Mesenchymal stem cell of adipose (primary cell): Measurements from ENCODE around the genes ATN1, LPCAT3, C1RL, CLSTN3 and ACSM4.

GRCh38 chr12:6551432-6552615, 4.0 kb downstream of the IFFO1 start:
- CAGE, long polyA plus RNA: no peak

DNA sequence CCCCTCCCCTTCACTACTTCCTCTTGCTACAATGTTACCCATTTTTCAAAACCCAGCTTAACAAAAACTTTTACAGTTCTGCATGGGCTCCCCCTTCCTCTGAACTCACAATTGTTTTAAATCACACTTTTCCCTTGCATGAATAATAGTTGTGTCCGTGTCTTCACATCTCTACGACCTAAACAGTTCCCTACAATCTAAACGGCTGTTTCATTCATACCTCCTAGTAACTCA, 705 bp downstream of the NOP2 start:
- CAGE, long polyA plus RNA: no peak

DNA sequence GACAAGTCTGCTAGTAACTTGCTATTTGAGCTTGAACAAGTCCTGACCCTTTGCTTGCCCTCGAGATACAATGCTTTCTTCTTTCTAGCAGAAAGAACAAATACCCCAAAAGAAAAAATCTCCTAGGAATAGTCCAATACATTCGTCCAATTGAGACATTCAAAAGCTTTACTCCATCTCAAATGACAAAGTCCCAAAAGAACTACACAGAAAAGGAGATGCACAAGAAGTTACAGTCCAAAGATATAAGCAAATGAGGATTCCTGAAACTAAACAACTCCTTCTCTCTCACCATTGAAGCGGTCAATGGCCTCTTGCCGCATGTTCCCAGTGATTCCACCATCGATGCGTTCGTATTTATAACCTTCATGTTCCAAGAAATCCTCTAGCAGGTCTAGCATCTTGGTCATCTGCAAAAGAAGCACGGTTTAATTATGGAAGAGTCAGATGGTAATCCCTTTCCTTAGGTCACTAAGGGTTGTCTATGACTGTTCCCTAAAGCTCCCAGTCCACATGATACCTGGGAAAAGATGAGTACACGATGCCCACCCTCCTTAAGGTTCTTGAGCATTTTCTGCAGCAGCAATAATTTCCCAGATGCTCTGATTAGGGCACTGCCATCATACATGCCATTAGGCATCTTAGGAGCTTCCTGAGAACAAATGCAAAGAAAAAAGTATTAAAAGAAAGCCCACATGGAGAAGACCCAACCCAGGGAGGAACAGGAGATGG, 15.8 kb downstream of the CHD4 start:
- CAGE, long polyA plus RNA: no peak

GRCh38 chr12:6646832-6647070, 481 bp downstream of the ACRBP start:
- CAGE, long polyA plus RNA: no peak

GRCh38 chr12:6689649-6690019, 459 bp upstream of the ZNF384 start:
- CAGE, long polyA plus RNA: no peak

DNA sequence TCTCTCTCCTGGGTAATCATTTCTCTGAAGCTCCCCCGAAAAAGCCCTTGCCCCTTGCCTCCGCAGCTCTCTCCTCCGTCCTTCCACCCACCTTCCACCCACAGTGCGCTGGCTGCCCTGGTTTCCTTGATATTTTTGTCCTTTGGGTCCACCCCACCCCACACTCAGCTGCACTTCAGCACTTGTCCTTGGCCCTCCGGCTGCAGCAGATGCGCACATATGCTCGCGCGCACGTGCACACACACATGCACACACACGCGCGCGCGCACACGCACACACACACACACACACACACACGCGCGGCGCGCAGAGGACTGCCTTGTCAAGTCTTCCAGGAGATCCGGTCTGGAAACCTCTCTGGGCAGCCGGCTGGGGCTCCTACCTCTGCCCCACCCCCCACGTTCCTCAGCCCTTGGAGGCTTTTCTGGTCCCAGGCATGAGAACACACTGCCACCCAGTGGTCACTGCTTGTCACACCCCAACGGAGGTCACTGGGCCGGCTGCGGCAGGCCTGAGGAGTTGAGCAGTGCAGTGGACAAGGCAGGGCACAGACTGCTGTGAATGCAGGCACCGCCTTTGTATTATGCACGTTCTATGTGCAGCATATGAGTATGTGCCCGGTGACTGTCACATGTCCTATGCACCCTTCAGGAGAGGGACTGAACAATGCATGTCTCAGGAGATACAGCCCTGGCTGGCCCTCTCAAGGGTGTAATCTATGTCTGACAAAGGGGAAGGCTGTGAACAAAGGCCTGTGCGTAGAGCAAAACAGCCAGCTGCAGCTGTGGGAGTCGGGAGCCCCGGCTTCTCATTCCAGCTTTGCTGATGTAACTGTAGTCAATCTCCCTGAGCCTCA, 6.6 kb downstream of the LAG3 start:
- CAGE, long polyA plus RNA: no peak

GRCh38 chr12:6786439-6787337, 2.6 kb upstream of the CD4 start:
- CAGE, long polyA plus RNA: no peak

DNA sequence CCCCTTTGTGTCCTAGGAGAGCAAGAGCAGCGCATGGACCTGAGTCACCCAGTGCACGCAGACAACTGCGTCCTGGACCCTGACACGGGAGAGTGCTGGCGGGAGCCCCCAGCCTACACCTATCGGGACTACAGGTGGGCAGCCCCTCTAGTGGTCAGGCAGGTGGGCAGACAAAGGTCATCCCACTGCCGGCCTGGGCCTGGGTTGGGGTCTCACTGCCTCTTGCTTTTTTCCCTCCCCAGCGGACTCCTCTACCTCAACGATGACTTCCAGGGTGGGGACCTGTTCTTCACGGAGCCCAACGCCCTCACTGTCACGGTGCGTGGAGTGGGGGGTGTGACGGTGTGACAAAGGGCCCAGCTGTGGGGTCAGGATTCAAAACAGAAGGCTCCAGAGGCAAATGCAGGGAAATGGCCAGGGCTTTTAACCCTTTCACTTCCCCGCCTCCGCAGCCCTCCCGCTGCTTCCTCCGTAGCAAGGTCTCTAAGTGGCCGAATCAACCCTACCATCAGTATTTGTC, 2.9 kb upstream of the GNB3 start:
- CAGE, long polyA plus RNA: no peak

DNA sequence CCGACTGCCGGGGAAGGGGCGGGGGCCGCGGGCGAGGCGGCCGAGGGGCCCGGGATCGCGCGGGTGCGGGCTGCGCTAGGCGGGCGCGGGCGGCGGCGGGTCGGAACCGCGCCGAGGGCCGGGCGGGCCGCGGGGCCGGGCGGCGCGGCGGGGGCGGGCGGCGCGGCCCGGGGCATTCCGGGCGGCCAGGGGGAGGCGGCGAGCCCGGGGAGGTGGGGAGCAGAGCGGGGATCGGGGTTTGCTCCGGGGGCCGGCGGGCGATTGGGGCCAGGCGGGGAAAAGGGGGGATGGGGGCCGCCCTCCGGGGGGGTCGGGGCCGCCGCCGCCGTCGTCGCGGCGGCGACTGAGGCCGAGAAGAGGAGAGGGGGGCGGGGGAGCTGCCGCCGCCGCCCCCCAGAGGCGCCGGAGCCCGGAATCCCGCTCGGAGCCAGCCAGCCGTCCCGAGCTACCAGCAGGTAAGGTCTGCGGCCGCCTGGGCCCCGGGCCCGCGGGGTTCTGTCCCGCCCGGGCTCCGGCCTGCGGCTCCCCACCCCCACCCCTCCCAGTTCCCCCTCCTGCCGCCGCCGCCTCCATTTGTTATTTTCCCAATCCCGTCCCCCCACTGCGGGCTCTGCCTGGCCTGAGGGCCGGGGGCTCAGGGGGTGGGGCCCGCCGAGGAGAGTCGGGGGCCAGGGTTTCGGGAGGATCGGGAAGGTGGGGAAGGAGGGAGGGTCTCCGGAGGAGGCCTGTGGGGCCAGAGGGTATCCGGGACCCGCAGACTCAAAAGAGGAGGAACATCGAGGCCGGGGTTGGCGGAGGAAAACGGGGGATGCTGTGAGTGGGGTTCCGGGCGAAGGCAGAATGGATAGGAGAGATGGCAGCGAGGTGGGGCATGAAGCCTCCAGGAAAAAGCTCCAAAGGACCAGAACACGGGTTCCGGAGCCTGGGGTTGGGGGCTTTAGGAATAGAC, at the start of gene ATN1:
Gene ATN1 (plus strand): TSS at position 30 of the 949 bp plus-strand sequence.
- CAGE, long polyA plus RNA: no peak

DNA sequence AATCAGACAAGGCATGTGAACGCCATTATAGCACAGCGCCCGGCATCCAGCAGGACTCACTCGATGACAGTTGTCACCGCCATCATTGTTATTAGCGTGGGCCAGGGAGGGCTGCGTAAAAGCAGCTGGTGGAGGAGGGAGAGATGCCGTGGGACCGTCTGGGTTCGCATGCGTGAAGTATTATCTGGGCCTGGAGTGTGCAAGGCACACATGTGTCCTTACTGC, 315 bp upstream of the PTPN6 start:
- CAGE, long polyA plus RNA: no peak

DNA sequence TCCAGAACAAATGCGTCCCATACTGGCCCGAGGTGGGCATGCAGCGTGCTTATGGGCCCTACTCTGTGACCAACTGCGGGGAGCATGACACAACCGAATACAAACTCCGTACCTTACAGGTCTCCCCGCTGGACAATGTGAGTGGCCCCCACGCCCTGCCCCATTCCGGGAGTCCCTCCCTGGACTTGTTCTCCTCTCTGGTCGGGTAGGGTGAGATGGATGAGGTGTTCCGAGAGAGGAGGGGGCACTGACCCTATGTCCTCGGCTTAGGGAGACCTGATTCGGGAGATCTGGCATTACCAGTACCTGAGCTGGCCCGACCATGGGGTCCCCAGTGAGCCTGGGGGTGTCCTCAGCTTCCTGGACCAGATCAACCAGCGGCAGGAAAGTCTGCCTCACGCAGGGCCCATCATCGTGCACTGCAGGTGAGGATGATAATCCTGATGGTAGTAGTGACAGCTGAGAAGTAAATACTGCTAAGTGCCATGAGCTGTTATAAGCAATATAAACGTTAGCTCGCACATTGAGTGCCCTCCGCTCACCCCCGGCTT, 6.6 kb downstream of the PTPN6 start:
- CAGE, long polyA plus RNA: no peak

DNA sequence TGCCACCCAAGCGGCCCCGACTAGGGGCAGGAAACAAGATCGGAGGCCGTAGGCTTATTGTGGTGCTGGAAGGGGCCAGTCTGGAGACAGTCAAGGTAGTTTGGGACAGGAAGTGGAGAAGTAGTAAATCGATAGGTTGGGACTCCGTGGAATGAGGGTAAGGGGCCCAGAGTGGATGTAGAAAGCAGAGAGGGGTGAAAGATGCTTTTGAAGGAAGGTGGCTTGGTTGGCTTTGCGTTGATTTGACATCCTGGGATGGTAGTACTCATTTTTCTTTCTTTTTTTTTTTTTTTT, 231 bp downstream of the EMG1 start:
- CAGE, long polyA plus RNA: no peak

- CAGE, long polyA plus RNA: no peak
Measured at GRCh38 chr12:6978429-6979341, 8.0 kb downstream of the EMG1 start.

- CAGE, long polyA plus RNA: no peak
Measured at GRCh38 chr12:7017753-7018897, at the start of gene LPCAT3. TSS of gene LPCAT3 (minus strand) at chr12:7018476.

DNA sequence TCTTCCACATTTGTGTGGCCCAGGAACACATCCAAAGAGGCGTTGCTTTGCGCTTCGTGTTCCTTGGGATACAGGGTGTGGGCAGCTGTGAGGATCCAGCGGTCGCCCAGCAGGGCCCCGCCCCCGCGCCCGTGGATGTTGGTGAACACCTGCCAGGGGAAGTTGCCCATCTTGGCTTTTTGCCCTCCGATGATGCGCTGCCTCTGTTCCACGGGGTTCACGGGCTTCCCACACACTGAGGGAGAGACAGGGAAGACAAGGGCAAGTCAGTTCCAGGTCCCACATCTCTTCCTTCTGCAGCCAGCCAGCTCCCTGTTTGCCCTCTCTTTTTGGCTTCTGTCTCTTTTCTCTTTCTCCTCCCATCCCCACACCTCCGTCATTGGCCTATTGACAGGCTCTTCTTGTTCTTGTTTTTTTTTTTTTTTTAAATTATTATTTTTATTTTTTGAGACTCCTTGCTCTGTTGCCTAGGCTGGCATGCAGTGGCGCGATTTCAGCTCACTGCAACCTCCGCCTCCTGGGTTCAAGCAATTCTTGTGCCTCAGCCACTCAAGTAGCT, 11.1 kb downstream of the C1R start:
- CAGE, long polyA plus RNA: no peak

DNA sequence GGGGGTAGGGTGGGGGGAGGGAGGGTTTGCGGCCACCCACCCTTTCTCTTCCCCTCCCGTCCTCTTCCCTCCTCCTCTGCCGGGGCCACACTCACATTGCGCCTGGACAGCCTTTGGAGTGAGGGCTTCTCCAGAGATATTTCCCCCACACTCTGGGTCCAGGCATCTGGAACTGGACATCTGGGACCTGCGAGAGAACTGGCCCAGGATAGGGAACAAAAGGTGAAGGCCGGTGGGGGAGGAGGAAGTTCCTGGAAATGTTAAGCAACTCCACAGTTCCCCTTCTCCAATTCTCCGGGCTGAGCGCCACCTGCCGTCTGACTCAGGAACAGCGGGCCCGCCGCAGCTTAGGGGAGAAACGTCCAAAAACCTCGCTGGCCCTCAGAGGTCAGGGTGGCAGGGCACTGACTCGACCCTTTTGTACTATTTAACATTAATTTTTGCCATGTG, at the start of gene C1RL:
Gene C1RL (minus strand): TSS at position 200 of the 450 bp plus-strand sequence.
- CAGE, long polyA plus RNA: no peak

DNA sequence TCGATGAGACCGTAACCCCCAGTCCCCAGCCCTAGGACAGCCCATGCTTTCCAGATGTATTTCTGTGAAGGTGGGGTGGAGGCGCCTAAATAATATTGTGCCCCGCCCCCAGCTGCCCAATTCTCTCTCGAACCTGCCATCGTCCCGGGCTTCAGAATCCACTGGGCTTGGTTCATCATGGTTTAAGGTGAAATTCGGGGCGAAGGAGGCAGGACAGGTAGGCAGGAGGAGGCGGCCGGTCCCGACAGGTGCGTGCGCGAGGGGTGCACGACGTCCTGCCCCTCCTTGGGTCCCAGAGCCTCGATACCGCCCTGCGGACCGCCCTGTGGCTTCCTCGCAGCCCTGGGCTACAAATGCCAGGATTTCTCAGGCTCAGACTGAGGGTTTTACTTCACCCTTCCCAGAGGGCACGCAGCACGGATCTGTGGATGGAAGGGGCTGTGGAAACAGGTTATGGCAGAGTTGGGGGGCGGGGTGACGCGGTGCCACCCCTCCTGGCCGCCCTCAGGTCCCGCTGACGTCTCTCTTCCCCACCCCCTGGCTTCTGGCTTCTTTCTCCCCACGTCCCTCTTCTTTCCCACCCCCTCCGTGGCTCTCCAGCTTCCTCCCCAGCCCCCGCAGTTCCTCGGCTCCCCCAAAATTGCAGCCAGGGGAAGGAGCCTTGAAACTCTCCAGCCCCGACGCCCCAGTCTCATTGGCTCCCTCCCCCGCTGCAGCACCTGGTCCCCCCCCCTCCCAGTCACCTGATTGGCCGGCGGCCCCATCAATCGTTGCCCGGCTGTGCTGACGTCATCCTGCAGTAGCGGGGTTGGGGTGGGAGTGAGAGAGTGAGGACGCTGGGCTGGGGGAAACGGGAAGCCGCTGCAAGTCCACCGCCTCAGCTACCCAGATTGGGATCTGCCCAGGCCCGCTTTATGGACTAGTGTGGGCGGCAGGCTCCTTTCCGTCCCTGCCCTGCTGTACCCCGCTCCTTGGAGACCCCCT, at the start of gene CLSTN3:
Gene CLSTN3 (plus strand): TSS at position 792 of the 984 bp plus-strand sequence.
- CAGE, long polyA plus RNA: no peak

- CAGE, long polyA plus RNA: no peak
Measured at GRCh38 chr12:7134048-7134440, 3.9 kb downstream of the CLSTN3 start.

GRCh38 chr12:7303775-7304164, at the start of gene ACSM4:
TSS of gene ACSM4 (plus strand) at chr12:7304072.
- CAGE, long polyA plus RNA: no peak

GRCh38 chr12:7492644-7493449, 10.7 kb downstream of the CD163 start:
- CAGE, long polyA plus RNA: no peak